ENCODE results near the genes OR6M1, OR8B12, OR8A1 and EI24.

- PRO-cap, 7 experiments = no peak in any of the 7 experiments
These were observed 50.6 kb downstream of the SCN3B start for GRCh38 chr11:123603744-123604378.

DNA sequence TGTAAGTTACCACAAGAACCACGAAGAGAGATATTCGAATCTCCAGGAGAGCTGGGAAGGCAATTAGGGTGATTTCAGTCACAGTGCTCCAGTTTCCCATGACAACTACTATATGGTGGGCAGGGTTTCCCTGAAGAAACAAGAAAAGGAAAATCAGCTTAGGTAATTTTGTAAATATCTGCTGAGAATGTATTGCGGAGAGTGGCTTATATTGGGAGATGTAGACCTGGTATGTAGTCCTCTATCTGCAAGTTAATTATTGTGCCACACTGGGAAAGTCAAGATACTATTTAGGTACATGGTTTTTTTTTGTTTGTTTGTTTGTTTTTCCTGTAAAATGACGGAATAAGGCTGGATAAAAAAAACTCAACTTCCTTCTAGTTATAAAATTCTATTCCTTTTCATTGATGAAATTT, at the start of gene OR6M1:
Gene OR6M1, minus strand, starts transcription at position 100 of the 416 bp plus-strand sequence.
- PRO-cap, 7 experiments = no peak in any of the 7 experiments

DNA sequence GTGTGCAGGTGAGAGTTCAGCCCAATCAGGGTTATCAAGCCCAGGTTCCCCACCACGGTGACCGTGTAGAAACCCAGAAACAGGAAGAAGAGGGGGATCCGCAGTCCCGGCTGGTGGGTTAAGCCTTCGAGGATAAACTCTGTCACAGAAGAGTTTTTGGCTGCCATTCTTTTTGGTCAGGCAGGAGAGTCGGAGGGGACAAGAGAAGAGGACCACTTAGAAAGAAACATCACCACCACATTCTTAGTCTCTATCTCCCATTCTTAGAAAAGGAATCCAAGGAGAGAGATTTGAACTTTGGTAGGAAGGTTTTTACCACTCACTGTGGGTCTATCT, at the start of gene OR8B12:
Gene OR8B12, minus strand, starts transcription at position 167 of the 336 bp plus-strand sequence.
- PRO-cap, 7 experiments = no peak in any of the 7 experiments

DNA sequence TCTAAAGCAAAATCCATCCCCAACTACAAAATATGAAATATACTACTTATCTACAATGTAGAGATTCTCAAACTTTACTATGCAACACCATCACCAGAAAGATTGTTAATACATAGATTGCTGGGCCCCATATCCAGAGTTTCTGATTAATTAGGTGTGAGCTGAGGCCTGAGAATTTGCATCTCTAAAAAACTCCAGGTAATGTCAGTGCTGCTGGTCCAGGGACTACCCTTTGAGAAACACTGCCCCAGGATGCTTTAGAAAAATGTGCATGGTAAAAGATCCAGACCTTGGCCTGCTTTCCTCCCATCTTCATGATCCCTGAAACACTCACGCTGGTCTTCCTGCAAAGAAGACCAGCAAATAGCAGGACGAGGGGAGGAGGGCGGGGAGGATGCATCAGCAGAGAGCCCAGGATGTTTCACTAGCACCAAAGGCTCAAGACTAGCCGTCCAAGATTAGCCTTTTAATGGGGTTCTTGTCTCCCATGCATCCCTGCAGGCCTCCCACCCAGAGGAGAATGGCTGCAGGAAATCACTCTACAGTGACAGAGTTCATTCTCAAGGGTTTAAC, at the start of gene OR8A1:
Gene OR8A1, plus strand, starts transcription at position 398 of the 573 bp plus-strand sequence.
- PRO-cap, 7 experiments = no peak in any of the 7 experiments

GRCh38 chr11:124745666-124746048, 5.9 kb downstream of the NRGN start:
- PRO-cap, 7 experiments = no peak in any of the 7 experiments

DNA sequence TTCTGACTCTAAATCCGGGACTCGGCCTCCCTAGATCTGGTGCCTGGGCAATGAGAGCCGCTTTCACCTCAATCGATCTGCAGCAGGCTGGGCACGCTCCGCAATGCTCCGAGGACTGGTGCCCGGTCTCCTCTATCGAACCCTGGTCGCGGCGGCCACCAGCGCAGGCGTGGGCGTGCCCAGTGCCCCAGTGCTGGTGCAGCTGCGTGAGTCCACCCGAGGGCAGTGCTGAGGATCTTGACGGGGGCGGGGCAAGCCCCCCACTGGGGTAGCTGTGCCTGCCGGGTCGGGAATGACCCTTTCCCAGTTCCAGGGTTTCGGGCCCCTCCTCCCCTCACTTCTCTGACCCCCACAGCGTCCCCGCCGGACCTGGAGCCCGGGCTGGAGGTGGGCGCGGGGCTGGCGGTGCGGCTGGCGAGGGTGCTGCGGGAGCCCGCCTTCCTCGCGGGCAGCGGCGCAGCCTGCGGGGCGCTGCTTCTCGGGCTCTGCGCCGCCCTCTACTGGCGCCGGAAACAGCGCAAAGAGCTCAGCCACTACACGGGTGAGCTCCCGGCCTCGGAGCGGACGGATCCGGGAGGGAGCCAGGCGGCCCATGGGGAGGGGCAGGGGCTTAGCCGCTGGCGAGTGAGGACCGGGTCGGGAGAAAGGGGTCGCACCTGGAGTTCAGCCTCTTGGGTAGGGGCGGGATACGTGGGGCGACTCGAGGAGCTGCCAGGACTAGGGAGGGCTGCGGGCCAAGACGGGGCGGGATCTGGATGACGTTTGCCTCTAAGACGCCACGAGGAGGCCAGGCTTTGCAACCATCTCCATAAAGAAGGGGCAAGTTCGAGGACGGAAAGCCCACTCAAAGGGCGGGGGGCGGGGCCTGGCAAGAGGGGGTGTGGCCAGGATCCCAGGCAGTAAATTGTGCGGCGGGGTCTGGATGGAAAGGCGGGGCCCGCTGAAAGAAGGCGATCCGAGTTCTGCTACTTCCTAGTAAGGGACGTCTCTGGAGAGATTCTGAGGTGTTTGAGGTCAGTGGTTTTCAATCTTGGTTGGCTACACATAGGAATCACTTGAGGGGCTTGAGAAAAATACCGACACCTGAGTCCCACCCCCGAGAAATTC, 11.0 kb downstream of the ROBO3 start:
- PRO-cap, 7 experiments = peak in 7 of 7 experiments; most common plus-strand start position 536 of the sequence (in 4); most common minus-strand start position 741 of the sequence (in 6)

DNA sequence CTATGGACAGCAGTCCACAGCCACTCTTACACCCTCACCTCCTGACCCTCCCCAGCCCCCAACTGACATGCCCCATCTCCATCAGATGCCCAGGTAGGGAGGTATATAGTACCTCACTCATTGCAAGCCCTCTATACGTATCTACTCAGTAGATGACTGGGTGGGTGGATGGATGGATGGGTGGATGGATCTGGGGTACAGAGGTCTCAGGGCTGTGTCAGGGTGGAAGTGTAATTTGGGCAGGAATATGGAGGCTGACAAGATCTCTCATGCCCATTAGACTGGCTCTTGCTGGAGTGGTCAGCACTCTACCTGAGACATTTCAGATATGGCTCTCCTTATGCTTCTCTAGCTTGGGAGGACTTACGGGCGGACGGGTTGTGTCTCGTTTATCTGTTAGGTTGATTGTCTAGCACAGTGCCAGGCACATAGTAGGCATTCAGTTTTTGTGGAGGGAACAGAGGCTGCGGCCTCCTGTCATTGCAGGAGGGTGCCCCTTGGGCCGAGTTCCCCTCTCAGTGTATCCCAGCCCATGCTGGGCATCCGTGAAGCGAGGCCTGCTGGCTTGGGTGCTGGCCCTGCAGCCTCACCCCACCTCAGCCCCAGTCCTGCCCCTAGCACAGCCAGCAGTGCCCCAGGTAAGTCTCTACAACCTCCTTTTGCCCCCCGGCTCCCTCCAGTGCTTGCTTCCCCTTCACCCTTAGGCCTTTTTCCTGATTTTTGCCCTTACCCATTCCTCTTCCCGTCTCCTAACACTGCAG, 13.7 kb downstream of the ROBO3 start:
- PRO-cap, 7 experiments = no peak in any of the 7 experiments

- PRO-cap, 7 experiments = no peak in any of the 7 experiments
These were observed 860 bp downstream of the ROBO4 start for GRCh38 chr11:124896503-124897506.

- PRO-cap, 7 experiments = no peak in any of the 7 experiments
These were observed 2.8 kb upstream of the ROBO4 start for GRCh38 chr11:124900271-124901118.

DNA sequence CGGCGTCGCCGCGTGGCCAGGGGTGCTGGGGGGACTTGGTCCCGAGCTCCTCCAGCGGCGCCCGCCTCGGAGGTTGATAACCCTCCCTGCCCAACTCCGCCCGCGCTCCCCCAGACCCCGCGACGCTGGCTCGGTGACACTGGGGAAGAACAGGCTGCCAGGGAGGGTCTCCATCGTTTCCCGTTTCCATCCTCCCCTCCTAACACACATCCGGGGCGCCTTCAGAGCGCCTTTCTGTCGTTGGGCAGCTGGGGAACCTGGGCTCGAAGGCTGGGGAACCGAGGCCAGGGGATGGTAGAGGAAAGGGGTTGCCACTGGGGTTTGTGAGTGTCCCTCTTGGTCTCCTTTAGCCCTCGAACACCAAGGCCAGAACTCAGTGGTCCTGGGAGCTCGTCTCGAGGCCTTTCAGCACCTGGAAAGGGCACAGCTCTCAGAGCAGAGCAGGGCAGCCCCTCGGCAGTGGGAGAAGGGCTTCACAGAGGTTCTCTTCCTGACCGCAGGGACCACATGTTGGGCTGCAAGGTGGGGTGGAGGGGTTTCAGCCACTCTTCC, 493 bp downstream of the SLC37A2 start:
- PRO-cap, 7 experiments = no peak in any of the 7 experiments

DNA sequence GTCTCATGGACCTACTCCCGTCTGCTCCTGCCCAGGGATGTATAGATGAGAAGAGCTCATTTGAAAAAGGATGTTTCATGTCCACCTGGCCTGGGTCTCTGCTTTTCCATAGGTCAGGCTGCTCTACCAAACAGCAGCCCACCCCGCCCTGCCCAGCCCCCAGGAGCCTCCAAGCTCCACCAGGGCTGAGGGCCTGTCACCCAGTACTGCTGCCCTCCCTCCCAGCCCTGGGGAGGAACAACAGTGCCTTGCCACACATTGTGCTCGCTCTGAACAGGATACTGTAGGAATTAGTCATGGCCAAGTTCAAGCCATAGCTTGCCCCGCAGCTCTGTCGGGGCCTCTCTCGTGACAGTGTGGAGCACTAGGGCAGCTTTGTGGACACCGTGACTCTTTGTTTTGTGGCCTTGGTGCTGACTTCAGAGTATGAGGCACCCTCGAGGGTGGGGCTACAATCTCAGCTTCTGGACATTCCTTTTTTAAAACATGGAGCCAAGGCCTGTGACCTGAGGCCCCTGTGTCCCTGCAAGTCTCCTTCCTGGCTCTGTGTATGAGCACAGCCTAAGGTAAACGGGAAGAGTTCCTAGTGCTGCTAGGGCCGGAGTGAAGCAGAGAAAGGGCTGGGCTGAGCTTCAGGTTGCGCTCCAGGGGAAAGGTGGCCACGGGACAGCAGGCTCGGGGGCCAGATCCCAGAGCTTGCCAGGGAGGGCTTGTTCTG, 19.9 kb downstream of the SLC37A2 start:
- PRO-cap, 7 experiments = no peak in any of the 7 experiments

- PRO-cap, 7 experiments = no peak in any of the 7 experiments
These were observed 843 bp downstream of the TMEM218 start for GRCh38 chr11:125110679-125110887.

DNA sequence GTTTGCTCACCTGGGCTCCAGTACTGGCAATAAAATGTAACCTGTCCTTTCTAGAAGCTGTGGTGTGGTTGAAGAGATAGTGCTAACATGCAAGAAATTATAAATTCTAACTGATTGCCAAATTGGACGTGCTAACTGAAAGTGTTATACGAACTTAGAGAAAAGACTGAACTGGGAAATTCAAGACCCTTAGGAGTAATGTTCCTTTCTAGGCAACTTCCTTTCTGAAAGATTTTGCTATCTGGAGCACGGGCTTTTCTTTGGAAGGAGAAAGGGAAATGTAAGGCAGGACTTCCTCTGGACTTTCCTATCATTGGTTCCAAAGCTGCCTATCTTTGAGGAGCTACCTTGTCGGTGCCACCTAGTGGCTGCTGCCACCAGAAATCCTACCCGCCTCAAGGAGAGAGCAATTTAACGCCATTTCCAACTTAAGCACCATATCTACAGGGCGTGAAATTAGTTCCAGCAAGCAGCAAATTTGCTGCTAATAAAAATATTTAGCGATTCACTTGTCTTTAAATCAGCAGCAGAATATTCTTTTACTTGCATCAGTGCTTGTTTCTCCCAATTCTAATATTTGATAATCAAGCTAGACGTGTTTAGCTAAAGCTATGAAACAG, 12.7 kb upstream of the TMEM218 start:
- PRO-cap, 7 experiments = no peak in any of the 7 experiments

- PRO-cap, 7 experiments = no peak in any of the 7 experiments
These were observed 3.7 kb downstream of the PKNOX2 start for GRCh38 chr11:125168132-125168672.

- PRO-cap, 7 experiments = no peak in any of the 7 experiments
These were observed 152.4 kb downstream of the FEZ1 start for GRCh38 chr11:125343700-125344103.

GRCh38 chr11:125569037-125570065, at the start of gene EI24:
TSS of gene EI24 (plus strand) at chr11:125569477.
- PRO-cap, 7 experiments = peak in 7 of 7 experiments; most common plus-strand start chr11:125569477 (in 7); most common minus-strand start chr11:125569301 (in 4)

DNA sequence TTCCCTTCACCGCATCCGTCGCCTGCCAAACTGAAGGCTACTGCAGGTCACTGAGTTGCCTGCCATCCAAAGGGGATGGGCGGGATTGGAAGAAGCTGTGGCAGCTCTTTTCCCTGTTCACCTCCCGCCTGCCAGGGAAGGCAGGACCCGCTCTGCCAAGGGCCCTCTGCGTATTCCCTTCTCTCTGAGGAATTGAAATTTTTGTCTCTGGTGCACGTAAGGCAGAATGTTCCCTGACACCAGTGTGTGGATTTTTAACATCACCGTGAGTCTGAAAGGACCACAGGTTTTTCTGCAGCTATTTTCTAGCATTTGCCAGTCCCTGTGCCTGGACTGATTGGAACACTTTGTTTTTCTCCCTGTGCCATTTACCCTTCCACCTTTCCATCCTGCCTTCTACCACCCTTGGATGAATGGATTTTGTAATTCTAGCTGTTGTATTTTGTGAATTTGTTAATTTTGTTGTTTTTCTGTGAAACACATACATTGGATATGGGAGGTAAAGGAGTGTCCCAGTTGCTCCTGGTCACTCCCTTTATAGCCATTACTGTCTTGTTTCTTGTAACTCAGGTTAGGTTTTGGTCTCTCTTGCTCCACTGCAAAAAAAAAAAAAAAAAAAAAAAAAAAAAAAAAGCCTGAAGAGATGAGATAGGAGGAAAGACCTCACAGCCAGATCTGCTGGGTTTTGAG, 8.9 kb upstream of the STT3A start:
- PRO-cap, 7 experiments = no peak in any of the 7 experiments

DNA sequence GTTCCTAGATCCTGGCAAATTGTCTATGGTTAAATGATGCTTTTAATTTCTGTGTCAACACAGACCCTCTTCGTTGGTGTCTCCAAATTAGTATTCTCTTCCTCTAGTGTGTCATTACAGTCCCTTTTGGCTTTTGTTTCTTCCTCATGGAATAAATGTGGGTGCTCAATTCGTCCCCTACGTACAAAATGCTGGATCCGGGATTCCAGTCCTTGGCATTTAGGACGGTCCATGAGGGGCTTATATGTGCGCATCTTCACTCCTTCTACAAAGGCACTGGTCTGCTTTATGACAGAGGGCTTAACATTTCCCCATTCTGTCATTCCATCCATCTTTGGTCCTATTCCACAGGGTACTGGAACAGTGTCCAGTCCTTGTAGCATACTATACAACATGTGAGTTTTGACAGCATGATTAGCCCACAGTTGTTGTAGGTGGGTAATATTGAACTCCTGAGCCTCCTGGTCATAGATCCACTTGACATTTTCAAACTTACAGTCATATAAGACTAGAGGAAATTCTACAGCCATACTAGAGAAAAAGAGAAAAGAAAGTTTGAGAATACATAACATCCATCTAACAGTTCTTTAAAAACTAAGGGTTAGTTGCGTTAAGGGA, 6.4 kb downstream of the HYLS1 start:
- PRO-cap, 7 experiments = no peak in any of the 7 experiments

GRCh38 chr11:125895013-125895715, 7.7 kb downstream of the HYLS1 start:
- PRO-cap, 7 experiments = no peak in any of the 7 experiments

DNA sequence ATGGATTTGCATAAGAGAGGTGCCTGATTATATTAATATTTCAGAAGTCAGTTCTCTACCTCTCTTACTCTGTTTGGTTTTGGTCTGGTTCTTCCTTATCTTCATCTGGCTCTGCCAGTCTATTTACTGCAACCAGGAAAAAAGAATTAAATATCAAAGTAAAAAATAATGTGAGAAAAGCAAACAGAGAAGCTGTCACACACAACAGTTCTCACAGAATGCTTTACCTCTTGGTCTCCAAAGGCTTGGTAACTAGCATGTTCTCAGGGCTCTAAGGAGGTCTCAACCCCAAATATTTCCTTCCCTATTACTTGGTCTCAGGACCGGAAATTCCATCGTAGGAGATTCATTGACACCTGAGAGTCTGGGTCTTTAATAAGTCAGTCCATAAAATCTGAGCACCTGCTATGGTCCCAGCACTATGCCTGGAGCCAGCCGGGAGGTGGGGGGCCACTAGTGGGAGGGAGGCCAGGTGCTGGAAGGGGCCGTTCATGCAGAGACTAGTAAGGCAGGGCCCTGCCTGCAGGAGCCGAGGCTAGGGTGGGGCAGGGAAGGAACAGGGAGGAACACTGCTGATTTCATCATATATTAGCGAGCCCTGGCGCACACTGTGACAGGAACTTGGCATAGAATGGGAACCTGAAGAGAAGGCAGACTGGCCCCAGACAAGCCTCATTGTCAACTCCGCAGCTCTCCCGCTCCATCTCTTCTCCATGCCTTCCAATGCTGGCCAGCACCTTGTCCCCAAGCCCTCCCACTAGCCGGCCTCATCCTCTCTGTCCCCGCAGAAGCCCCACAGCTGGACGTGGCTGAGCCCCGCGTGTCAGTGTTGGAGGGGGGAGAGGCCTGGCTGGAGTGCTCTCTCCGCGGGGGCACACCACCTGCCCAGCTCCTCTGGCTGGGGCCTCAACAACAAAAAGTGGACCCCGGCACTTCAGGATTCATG, 7.0 kb downstream of the VSIG10L2 start:
- PRO-cap, 7 experiments = no peak in any of the 7 experiments

Data from T-cell (primary cell).